Measurements from ENCODE around the genes TSPY3 and BPY2.

- PRO-cap, 2 experiments = no peak in any of the 2 experiments
These were observed 362.2 kb upstream of the AMELY start for GRCh38 chrY:7273334-7274555.

DNA sequence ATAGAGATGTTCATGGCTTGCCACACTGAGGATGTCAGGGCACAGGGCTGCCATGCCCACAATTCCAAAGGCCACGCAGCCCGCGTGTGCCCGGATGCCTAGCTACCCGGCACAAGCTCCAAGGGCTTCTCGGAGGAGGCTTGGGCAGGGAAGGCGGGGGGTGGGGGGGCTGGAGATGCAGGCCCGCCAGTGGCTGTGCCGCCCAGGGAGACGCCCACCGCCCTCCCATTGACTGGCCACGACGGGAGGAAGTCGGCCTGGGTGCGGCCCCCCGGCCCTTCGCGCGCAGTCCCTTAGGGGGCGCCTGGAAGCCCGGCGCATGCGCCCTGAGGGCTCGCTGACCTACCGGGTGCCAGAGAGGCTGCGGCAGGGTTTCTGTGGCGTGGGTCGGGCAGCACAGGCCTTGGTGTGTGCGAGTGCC lies at the start of gene TSPY3:
TSS of gene TSPY3 (plus strand) at position 274 of the 421 bp plus-strand sequence.
- PRO-cap, 2 experiments = no peak in any of the 2 experiments

- PRO-cap, 2 experiments = no peak in any of the 2 experiments
These were observed 1268.4 kb downstream of the NLGN4Y start for GRCh38 chrY:15792685-15793169.

- PRO-cap, 2 experiments = no peak in any of the 2 experiments
These were observed 1140.8 kb downstream of the CDY2B start for GRCh38 chrY:16739299-16739498.

GRCh38 chrY:17342351-17342756 lies 537.7 kb downstream of the CDY2B start:
- PRO-cap, 2 experiments = no peak in any of the 2 experiments

DNA sequence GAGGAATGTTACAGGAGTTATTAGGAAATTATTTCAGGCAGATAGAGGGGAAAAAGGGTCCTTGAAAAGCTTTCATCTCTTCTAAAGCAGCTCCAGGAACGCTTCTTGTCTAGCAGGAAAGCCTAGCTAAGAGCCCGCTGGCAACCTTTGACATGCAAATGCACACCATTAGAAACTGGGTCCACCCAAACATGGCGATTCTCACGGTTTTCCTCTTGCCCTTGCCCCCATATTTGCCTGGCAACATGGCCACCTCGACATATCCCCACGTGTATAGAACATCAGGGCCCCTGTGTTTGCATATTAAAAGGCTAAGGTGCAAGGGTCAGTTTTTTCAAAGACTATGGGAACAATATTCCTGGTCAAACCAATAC lies 268.8 kb upstream of the HSFY2 start:
- PRO-cap, 2 experiments = no peak in any of the 2 experiments

- PRO-cap, 2 experiments = no peak in any of the 2 experiments
These were observed 177.5 kb downstream of the KDM5D start for GRCh38 chrY:19566898-19567628.

GRCh38 chrY:19567629-19568345 lies 176.7 kb downstream of the KDM5D start:
- PRO-cap, 2 experiments = no peak in any of the 2 experiments

- PRO-cap, 2 experiments = no peak in any of the 2 experiments
These were observed 158.8 kb upstream of the RBMY1B start for GRCh38 chrY:21352363-21352739.

- PRO-cap, 2 experiments = no peak in any of the 2 experiments
These were observed at the start of gene BPY2 for GRCh38 chrY:22984061-22984489. Gene BPY2, plus strand, starts transcription at chrY:22984263.

GRCh38 chrY:26408881-26409354 lies 787.0 kb downstream of the CDY1 start:
- PRO-cap, 2 experiments = no peak in any of the 2 experiments

Data from monocyte (primary cell).